WTC11 (cell line): ENCODE measurements around the genes SACM1L and XCR1.

DNA sequence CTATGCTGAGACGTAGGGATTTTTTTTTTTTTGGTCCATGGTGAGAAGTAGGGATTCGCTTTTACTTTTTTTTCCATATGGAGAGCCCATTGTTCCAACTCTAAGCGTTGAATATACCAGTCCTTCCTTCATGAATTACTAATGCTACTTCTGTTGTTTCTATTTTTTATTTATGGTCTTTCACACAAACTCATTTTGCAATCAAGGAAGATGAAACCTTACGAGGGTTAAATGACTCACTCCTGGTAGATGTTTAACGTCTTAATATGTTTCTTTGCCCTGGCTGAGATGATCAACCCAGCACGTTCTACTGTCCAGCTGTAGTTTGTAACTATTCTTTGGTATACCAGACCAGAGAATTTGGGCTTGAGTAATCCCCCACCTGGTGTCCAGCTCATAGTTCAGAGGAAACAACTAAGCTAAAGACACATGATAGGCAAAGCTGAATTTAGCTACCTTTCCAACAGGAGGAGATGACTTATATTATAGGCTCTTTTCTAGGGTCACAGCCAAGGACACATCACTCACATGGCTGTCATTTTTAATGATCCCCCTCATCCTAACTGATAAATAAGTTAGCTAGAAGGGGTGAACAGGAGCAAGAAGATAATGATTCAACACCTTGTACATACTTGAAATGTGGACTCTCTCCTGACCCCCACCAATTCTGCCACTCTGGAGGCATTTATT is 23.0 kb downstream of the CDCP1 start:
- PRO-cap: no peak

DNA sequence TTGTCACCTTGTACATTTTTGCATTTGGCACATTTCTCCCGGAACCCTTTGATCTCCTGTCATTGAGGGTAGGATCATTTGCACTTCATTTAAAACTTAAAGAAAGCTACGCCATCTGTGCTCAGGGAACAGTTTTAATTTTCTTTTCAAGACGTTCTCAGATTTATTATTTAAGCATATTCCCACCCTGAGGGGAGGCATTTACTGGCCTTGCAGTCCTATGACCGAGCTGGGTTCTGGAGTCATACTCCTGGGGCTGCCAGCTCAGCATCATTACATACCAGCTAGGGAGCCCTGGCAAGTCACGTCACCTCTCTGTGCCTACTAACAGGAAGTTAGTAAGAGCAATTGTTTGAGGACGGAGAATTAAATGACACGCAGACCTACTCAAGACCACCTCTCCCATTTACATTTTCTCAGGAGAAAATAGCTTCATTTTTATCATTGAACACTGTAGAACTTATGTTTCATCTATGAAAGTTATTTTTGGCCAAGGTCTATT is 5.8 kb downstream of the CDCP1 start:
- PRO-cap: no peak

DNA sequence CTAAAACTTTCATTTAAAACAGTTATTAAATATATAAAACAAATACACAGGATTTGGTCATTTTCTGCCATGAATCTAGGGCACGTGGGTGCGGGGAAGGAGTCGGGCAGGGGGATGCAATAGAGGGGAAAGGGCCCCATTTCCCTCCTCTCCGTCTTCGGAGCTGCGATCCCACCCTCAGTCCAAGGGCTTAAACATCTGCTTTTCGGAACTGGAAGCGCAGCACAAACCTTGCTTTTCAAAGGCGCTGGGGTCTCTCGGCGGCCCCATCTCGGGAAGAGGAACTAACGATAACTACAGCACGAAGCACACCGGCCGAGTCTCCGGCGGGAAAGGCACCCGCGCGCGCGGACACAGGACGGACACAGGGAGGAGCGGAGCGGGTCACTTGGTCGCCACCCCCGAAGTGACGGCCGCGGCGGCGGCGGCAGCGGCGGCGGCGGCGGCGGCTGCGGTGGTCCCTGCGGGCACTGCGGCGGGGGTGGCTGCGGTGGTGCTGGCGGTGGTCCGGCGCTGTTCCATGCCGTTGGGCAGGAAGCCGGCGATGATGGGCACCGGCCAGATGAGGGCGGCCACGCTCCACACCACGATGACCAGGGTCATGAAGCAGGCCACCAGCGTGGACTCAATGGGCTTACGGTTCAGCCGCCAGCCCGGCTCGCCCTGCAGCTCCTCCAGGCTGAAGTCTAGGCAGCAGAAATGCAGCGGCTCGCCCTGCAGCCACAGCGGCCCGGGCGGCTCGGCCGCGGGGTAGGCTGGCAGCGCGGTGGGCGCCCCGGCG is 1.2 kb downstream of the TMEM158 start:
- PRO-cap: bidirectional peak, plus-strand start at position 696 of the sequence, minus-strand start at position 522 of the sequence

GRCh38 chr3:45592835-45593609 is 1.5 kb upstream of the LIMD1 start:
- PRO-cap: bidirectional peak, plus-strand start at chr3:45593363, minus-strand start at chr3:45593253

GRCh38 chr3:45688994-45689653 is at the start of gene SACM1L:
TSS of gene SACM1L (plus strand) at chr3:45689396.
- PRO-cap: bidirectional peak, plus-strand start at chr3:45689435, minus-strand start at chr3:45689077

DNA sequence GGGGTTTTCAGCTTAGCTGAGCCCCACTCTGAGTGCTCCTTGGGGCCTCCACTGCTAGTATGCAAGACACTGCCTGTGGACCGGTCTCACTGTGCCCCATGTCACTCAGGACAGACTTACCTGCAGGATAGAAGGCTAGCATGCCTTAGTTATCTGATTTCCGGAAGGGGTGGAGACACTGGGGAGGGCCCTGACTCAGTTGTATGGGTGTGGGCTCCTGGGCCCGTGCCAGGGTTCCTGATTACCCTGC is 4.3 kb upstream of the SLC6A20 start:
- PRO-cap: no peak

DNA sequence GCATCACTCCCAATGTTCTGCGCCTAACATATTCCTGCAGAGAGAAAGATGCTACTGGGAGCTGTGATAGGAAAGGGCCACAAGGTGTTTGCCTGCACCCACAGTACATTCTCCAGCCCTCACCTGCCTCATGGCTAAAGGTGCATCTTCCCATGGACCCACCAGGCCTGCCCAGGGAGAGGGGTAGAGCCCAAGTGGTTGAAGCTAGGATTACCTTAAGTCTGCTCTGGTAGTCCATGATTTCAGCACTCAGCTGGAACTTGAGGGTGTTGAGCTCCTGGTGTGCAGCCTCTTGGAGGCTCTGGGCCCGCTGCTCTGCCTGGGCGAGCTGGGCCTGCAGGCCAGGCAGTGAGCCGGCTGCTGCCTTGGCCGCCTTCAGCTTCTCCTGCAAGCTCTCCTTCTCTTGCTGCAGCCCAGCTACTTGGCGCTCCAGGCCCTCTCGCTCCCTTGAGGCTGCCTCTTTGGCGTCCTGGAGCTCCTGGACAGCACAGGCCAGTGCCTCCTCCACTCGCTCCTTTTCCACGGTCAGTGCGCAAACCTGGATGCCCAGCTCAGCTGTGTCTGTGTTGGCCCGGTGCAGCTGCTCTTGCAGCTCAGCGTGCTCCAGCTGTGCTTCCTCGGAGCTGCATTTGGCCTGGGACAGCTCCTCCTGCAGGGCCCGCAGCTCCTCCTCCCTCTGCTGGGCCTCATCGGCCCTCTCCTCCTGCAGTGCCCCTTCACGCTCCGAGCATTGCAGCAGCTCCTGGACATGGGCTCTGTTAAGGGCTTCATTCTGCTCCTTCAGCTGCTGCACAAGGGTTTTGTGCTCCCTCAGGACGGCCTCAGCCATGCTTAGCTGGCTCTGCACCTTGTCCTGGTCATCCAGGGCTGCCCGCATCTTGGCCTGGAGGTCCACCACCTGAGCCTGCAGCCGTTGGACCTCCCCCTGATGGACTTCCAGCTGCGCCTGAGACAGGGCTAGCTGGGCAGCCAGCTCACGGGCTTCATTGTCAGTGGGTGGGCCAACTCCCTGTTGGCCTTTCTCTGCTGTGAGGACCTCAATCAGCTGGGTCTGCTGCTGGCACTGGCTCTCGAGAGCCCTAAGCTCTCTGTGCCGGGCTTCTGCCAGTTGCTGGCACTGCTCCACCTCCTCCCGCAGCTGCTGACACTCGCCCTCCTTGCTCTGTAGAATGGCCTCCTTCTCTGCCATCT is 23.2 kb downstream of the CXCR6 start:
- PRO-cap: no peak

DNA sequence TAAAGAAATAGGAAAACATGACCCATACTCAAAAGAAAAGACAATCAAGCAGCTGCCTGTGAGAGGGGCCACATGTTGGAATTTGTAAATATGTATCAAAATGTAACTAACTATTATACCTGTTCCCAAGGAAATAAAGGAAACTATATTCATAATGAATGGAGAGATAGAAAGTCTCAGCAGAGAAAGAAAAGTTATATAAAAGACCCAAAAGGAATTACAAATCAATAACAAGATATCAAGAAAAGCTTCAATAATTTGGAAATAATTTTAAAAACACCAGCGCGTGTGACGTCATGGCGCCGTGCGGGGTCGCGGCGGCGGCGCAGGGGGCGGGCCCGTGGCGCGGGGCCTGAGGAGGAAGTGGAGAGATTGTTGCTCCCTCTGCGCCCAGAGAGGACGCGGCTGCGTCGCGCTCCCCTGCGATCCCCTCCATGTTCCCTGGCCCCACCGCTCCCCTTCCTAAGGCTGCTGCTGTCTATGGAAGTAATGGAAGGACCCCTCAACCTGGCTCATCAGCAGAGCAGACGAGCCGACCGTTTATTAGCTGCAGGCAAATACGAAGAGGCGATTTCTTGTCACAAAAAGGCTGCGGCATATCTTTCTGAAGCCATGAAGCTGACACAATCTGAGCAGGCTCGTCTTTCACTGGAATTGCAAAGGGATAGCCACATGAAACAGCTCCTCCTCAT is 4.3 kb downstream of the XCR1 start:
- PRO-cap: no peak

DNA sequence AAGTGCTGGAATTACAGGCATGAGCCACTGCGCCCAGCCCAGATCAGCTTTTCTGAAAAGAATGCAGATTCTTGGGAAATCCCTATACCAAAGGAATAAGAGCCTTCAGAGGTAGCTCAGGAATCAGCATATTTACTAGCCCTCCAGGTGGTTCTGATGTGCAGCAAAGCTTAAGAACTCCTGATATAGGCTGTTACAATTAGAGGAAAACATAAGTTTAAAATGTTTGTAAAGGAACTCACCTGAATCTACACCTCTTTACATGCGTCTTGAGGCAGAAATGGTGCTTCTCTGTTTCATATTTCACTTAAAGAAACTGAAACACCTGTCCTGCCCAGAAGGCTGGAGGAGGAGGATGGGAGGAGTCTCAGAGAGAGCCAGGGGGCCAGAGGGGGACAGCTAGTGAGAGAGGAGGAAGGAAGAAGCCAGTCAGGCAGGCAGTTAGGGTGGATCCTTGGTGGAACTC is at the start of gene XCR1:
TSS of gene XCR1 (minus strand) at position 309 of the 466 bp plus-strand sequence.
- PRO-cap: no peak

DNA sequence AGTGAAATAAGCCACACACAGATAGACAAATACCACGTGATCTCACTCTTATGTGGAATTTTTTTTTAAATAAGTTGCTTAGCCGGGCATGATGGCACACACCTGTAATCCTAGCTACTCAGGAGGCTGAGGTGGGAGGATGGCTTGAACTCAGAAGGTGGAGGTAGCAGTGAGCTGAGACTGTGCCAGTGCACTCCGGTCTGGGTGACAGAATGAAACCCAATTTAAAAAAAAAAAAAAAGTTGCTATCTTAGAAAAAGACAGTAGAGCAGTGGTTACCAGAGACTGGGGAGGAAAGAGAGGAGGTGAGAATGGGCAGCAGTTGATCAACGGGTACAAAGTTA is 915 bp upstream of the CCR2 start:
- PRO-cap: no peak

- PRO-cap: no peak
Observed at GRCh38 chr3:46462526-46462880, 2.2 kb downstream of the LTF start.

DNA sequence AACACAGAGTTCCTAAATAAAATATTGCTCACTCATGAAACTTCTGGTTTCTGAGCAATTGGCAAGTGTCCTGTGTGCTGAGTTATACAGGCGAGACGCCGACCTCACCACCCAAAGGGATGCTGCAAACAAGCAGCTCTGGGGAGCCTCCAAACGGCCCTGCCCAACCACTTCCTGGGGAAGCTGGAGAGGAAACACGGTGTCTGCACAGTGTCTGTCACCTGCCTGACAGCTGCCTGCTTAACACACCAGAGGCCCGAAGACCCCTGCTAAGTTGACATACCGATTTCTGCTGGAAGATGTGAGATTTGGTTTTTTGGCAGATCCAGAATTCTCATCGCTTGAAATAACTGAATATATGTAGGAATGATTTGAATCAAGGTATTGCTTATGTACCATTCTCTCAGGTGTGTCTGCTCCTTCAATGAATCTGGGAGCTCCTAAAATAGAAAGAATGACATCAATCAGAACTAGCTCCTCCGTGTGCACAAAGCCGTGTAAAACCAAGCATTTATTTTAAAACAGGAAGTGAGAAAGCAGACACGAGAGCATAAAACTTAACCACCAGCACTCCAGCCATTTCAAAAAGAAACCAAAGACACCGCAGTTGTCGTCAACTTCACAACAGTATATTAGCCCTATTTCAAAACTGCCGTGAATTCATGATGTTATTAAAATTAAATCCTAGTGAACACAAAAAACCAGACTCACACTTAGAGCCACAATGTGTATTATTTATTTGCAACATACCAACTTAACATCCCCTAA is 27.2 kb downstream of the LRRC2 start:
- PRO-cap: no peak

DNA sequence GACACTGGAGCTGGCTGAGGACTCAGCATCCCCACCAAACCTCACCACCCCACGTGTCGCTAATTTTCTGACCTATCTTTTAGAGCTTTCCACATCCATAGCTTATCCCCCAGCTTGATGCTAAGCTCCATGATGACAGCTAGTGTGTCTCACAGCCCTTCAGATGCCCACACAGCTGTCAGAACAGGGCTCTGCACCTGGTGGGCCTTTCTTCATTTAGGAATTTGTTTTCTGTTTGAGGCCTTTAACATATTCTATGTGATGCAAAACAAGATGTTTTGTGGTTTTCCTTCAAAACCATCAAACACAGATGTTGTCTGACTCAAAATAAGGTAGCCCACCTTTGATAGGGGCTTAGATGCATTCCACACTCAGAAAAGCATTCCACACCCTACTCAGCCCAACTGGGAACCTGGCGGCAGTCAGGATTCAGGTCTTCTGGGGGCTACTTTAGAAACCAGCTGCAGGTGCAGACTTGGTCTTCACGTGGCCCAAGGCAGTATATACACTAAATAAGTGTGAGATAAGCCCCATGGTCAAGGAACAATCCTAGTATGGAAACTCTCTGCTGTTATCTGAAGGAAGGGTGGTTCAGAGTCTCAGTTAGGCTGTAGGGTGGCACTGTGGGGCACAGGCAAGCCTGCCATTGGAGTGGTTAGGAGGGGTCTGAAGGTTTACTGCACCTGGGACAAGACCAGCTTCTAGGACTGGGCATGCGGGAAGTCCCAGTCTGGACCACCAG is 20.2 kb downstream of the LRRC2 start:
- PRO-cap: bidirectional peak, plus-strand start at position 421 of the sequence, minus-strand start at position 55 of the sequence

GRCh38 chr3:46625106-46625468 is 12.8 kb downstream of the FAM240A start:
- PRO-cap: no peak

- PRO-cap: no peak
Observed at GRCh38 chr3:46663740-46664447, 29.6 kb downstream of the ALS2CL start.

DNA sequence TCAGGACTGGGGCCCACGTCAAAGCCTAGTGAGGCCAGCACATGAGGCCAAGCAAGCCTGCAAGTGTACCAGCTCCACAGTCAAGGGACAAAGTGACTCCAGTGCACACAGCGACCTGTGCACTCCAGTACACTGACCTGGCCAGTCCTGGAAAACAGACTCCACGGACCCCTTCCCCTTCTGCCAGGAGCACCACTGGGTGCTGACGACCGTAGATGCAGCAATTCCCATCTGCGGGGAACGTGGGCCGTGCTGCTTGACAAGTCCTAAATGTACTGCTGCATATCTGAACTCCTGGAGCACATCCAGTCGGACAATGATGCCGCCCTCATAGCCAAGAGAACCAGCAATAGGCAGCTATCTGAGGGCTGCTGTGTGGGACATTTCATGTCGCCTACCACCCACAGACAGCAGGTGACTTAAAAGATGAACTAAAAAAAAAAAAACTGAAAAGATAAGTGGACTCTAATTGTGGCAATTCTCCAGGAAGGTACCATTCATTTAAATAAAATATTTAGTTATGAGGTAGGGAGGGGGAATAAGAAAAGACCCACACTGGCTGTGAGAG is 28.6 kb downstream of the ALS2CL start:
- PRO-cap: no peak

- PRO-cap: bidirectional peak, plus-strand start at chr3:46812126, minus-strand start at chr3:46811994
Observed at GRCh38 chr3:46811634-46812340, 51.5 kb downstream of the MYL3 start.

GRCh38 chr3:46871126-46871660 is 6.3 kb upstream of the PTH1R start:
- PRO-cap: no peak

- PRO-cap: no peak
Observed at GRCh38 chr3:46909340-46909875, 31.9 kb downstream of the PTH1R start.

DNA sequence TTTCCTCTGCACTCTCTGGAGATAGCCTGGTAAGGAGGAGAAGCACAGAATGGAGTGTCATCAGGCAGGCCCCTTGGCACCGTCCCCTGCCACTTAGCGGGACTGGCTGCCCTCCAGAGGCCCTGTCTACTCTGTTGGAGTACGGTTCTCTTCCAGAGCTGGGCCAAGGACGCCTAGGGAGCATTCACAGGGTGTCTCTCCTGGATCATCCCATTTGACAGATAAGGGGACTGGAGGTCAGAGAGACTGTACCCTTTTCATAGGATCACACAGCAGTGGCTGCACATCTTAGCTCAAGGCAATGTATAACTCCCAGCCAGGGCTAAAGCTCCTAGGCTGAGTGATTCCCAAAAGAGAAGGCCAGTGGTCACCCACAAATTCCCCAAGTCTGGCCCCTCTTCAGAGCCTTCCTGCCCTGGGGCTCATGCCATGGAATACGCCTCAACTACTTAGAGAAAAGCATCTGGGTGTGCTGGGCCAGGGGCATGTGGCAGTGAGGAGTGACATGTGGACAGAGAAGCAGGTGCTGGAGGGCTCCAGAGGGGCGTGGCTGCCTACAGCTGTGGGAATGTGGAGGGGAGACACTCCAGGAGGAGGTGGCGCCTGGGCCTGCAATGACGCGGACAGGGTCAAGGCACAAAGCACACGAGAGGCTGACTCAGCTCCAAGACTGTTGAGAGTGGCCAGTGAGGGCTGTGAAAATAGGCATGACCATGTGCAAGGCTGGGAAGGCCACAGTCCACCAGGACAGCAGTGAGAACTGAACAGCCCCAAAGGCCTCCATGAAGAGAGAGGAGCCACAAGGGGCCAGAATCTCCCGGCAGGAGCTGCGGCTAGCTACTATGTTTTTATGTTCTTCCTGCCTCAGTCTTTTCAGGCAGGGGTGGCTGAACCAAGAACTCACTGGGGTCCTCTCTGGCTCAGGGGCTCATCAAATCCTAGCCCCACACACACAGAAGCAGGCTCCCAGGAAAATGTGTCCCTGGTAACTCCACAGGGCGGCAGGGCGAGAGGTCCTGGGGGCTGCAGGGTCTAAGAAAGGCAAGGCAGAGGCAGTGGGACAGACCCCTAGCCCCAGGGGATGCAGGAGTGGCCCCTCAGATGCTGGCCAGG is 48.5 kb downstream of the PTH1R start:
- PRO-cap: no peak